Vagina (tissue), 1 donor: ENCODE results near the genes SIRT3, PSMD13, SLC25A22 and CRACR2B.

GRCh38 chr11:235771-236684, at the start of gene SIRT3:
Gene SIRT3 (minus strand): TSS chr11:236342.
- PRO-cap = bidirectional peak, plus-strand start at chr11:236516, minus-strand start at chr11:236342
- RAMPAGE, long total RNA = start-site peak on the minus strand at chr11:236342-236358, 54 reads

GRCh38 chr11:236705-237157, at the start of gene PSMD13:
Gene PSMD13 (plus strand): TSS chr11:236976.
- PRO-cap = bidirectional peak, plus-strand start at chr11:236980, minus-strand start at chr11:236926
- RAMPAGE, long total RNA = start-site peak on the plus strand at chr11:236972-237027, 786 reads

- PRO-cap = no peak
- RAMPAGE, long total RNA = no peak
Measured at GRCh38 chr11:282393-283346, 4.5 kb downstream of the NLRP6 start.

DNA sequence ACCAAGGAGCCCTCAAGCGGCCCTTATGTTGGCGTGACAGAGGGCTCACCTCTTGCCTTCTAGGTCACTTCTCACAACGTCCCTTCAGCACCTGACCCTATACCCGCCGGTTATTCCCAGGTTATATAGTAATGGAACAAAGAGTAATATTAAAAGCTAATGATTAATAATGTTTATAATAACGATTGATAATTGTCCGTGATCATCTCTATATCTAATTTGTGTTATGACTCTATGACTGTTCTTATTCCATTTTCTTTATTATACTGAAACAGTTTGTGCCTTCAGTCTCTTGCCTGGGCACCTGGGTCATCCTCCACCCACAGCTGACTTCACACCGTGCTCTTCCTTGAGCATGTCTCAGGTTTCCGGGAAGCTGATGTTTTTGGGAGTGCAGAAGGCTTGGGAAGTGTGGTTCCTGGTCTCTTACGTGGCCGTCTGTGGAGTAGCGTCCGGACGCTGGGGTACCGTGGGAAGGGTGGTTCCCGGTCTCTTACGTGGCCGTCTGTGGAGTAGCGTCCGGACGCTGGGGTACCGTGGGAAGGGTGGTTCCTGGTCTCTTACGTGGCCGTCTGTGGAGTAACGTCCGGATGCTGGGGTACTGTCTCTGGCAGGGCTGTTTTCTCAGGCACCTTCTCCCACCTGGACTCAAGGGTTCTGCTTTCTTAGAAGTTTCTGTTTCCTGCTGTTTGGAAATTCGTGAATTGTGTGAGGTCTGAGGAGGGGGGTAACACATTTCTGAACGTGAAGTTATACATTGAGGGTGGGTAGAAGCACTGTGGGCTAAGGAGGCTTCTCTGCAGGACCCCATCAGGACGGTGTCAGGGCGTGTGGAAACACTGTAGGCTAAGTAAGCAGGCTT, 5.0 kb upstream of the IFITM3 start:
- PRO-cap = no peak
- RAMPAGE, long total RNA = no peak

DNA sequence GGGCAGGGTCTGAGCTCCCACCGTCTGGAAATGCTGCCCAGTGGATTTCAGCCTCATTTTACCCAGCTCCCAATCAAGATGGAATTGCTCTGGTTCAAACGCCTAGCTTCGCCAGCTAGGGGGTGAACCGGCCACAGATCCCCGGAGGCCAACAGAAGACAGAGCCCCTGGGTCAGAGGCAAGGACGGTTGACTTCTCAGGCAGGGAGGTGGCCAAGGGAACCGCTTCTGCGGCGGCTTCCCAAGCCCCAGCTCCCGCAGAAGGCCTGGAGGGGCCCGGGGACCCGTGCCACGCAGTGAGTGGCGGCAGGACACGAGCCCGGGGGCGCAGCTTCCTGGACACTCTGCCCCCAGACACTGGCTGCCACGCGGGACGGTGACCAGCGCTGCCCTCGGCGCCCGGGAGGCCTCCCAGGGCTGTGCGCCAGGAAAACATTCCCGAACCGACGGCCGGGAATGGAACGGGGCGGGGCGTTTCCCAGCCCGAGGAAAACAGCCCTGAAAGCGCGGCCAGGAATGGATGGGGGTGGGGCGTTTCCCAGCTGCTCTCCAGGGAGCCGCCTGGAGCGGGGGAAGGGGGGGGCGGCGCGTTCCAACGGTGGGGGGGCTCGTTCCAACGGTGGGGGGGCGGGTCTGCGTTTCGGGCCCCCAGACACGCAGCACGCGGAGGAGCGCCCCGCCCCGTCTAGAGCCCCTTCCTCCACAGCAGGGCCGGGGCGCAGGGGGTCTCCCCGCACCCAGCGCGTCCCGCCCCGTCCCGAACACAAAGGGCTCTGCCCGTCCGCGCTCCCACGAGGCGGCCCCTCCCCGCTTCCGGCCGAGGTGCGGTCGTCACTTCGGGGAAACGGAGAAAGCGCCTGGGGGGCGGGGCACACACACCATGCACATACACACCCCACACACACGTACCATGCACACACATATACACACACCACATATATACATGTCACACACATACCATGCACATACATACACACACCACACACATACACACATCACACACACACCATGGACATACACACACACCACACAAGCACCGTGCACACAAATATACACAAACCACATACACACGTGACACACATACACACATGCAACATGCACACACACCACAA, 13.4 kb upstream of the B4GALNT4 start:
- PRO-cap = unidirectional peak, minus-strand start at position 358 of the sequence; unidirectional peak, minus-strand start at position 764 of the sequence
- RAMPAGE, long total RNA = start-site peak on the minus strand centred at position 768 of the sequence, 8 bp wide, 6 reads

DNA sequence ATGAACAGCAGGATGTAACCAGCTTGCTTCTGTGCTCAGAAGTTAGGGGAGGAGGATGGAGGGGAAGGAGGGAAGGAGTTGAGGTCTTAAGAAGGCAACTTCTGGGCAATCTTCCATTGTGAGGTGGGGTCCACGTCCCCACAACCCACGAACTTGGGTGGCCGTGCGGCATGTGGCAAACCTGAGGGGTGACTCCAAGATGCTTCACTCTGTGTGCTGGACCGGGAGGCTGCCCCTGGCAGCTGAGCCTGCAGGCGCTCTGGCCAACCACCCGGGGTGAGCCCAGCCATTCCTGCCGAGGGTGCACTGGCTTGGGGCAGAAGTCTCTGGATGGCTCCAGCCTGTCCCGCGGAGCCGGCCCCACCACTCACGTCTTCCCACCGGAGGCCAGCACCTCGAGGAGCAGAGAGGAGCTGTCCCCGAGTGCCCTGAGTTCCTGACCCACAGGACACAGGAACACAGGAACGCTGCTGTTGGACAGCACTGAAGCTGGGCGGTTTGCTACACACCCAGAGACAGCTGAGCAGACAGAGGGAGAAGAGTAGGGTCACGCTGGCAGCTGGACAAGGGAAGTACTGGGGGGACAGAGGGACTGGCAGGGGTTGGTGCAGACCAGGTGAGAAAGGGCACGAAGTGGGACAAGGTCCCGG, 956 bp upstream of the B4GALNT4 start:
- PRO-cap = no peak
- RAMPAGE, long total RNA = no peak

- PRO-cap = no peak
- RAMPAGE, long total RNA = no peak
Measured at GRCh38 chr11:393701-393850, 433 bp upstream of the PKP3 start.

DNA sequence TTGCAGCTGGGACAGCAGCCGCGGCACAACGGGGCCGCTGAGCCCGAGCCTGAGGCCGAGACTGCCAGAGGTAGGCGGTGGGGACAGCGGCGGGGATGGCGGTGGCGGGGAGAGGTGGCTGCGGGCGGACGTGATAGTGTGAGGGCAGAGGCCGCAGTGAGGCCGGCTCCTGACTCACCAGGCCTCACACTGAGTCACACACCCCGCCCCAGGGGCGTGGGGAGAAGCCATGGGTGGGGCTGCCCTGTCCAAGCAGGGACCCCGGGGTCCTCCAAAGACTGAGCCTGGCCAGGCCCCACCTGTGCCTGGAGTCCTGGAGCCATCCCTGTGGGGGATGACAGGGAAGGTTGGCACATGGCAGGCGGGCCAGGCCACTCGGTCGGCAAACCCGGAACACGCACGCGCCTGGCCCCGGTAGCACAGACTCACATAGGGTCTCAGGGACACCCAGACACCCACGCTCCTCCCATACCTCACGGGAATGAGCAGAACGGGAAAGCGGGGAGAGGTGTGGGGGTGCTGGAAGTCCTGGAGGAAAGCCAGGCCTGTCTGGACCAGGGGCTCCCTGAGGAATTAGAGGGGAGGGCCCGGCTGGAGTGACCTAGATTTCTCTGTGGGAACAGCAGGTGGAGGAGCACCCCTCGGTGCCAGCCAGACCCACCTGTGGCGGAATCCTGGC, 585 bp downstream of the PKP3 start:
- PRO-cap = no peak
- RAMPAGE, long total RNA = start-site peak on the plus strand centred at position 349 of the sequence, 170 bp wide, 15 reads

DNA sequence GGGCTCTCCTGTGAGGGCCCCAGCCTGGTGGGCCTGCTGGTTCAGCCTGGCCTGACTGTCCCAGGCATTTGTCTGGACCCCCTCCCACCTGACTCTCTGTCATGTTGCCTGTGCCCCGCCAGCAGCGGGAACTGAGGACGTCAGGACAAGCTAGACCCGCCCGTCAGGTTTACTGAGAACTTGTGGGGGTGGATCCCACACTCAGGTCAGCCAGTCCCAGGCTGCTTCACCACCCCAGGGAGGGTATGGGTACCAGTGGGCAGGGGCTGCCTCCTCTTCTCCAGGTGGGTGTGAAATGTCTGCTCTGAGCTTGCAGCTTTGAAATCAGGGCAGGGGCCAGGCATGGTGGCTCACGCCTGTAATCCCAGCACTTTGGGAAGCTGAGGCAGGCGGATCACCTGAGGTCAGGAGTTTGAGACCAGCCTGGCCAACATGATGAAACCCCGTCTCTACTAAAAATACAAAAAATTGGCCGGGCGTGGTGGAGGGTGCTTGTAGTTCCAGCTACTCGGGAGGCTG, 3.5 kb downstream of the RASSF7 start:
- PRO-cap = no peak
- RAMPAGE, long total RNA = no peak

DNA sequence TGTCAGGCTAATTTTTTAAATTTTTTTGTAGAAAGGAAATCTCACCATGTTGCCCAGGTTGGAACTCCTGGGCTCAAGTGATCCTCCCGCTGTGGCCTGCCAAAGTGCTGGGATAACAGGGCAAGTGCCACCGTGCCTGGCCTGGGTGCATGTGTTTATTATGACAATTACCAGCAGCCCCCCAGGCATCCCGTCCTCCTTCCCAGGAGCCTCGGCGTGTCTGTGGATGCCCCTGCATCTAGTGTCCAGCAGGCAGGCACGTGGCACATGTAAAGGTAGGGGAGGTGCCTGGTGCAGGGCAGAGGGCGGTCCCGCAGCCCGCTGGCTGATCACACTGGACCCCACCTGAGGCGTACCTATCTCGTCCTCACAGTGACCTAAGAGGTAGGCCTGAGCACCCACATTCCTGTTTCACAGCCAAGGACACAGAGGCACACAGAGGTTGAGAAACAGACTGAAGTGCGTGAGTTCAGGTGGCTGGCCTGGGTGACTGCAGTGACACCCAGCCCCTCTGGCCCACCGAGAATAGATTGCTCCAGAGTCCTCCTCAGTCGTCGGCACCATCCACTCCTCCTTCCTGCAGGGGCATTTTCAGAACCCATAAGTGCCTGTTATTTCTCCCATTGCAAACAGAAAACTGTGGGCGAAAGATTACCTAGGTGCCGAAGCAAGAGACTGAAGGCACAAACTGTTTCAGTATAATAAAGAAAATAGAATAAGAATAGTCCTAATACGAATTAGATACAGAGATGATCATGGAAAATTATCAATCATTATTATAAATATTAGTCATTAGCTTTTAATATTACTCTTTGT, 3.0 kb upstream of the PHRF1 start:
- PRO-cap = no peak
- RAMPAGE, long total RNA = no peak

DNA sequence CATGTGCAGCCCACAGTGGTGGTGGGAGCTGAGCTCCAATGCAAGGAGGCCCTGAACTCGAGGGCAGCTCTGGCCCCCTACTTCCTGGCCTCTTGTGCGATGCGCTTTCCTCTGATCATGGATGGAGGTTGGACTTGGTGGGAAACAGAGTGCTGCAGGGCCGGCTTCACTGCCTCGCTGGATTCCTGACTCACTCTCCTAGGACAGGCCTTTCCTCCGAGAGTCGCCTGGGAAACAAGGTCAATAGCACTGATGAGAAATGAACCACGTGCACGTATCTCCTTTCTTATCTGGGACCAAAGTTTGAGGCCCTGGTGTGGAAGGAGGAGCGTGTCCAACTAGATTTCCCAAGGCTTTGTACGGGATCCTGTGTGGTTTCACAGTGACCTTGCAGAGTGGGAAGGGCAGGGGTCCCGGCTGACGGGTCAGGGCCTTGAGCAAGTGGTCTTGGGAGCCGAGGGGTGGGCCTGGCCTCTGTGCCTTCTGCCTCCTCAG, 3.8 kb downstream of the PHRF1 start:
- PRO-cap = no peak
- RAMPAGE, long total RNA = no peak

GRCh38 chr11:601344-602056, 14.2 kb downstream of the IRF7 start:
- PRO-cap = no peak
- RAMPAGE, long total RNA = no peak

GRCh38 chr11:726207-726890, 20.3 kb downstream of the EPS8L2 start:
- PRO-cap = no peak
- RAMPAGE, long total RNA = no peak

GRCh38 chr11:772913-773365, 4.3 kb downstream of the GATD1 start:
- PRO-cap = no peak
- RAMPAGE, long total RNA = no peak

GRCh38 chr11:777877-778711, 807 bp upstream of the GATD1 start:
- PRO-cap = unidirectional peak, minus-strand start at chr11:778161
- RAMPAGE, long total RNA = no peak

DNA sequence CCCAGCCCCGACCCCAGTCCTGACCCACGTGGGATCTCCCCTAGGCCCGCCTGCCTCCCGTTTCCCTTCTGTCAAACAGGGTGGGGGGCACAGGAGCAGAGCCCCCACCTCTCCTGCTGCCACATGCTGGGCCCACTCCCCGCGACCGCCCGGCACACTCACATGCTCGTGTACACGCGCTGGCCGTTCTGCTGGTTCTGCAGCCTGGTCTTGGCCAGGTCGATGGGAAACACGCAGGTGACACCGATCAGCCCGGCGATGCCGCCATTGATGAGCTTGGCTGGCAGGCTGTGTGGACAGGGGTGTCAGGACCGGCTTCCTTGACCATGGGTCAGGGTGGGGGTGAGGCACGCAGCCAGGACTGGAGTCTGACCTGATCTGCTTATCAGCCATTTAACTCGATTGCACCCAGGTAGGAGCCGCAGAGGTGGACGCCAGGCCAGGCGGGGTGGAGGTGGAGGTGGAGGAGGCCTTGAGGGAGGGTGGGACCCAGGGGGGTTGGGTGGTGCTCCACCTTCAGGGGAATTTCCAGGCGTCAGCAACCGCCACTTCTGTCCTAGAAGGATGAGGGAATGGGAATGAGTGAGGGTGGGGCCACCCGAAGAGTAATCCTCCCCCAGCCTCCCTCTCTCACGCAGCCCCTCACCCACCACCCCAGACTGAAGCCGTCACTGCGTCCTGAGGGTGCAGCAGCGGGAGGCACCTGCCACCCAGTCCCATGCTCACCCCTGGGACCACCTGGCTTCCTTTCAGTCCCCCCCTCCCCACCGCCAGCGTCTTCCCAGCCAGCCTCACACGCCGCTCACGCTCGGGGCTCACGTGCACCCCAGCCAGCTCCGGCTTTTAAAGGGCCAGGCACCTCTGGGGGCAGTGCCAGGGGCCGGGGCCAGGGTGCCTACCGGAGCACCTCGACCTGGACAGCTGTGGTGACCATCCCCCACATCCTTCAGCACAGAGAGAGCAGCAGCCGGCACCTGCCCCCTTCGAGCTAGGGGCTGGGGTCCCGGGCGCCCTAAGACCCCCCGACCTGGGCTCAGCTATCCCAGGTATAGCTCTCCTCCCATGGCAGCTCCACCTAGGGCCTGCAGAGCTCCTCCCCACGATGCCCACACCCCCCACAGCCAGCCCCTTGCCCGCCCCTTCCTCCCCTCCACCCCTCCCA, 3.1 kb downstream of the SLC25A22 start:
- PRO-cap = no peak
- RAMPAGE, long total RNA = no peak

DNA sequence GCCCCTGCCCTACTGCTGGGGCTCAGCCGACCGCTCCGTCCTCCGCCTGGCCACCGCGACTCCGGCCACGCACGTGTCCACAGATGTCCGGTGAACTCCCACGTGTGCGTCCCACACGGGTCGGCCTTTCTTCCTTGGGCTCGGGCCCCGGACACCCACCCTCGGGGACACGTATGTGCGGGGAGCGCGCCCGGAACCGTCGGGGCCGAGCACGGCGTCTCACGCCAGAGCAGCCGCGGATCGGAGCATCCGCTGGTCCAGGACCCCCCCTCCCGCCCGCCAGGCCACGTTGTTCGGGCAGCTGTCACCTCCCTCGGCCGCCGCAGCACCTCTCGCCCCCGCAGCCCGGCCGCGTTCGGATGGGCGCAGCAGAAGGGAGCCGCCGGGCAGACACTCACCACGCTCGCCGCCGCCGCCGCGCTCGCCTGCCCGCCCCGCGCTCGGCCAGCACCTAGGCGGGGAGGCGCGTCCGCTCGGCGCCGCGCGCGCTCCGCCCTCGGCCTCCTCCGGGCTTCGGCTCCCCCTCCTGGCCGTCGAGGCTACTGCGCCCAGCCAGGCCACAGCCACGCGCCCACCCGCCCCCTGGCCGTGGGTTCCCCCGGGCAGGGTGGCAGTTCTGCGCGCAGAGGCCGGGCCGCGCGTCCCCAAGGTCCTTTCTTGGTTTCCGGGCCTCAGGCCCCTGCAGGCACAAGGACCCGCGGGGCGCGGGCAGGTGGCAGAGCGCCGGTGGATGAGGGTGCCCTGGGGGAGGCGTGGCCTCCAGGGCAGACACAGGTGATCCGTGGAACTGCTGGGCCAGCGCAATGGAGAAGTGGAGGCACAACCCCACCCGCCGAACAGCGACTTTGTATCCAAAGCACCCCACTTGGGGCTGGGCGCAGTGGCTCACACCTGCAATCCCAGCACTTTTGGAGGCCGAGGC, at the start of gene SLC25A22:
Gene SLC25A22 (minus strand): TSS at position 463 of the 922 bp plus-strand sequence.
- PRO-cap = unidirectional peak, minus-strand start at position 427 of the sequence
- RAMPAGE, long total RNA = no peak

GRCh38 chr11:810172-810599, 419 bp downstream of the RPLP2 start:
- PRO-cap = no peak
- RAMPAGE, long total RNA = start-site peak on the plus strand at chr11:810237-810356, 845 reads

DNA sequence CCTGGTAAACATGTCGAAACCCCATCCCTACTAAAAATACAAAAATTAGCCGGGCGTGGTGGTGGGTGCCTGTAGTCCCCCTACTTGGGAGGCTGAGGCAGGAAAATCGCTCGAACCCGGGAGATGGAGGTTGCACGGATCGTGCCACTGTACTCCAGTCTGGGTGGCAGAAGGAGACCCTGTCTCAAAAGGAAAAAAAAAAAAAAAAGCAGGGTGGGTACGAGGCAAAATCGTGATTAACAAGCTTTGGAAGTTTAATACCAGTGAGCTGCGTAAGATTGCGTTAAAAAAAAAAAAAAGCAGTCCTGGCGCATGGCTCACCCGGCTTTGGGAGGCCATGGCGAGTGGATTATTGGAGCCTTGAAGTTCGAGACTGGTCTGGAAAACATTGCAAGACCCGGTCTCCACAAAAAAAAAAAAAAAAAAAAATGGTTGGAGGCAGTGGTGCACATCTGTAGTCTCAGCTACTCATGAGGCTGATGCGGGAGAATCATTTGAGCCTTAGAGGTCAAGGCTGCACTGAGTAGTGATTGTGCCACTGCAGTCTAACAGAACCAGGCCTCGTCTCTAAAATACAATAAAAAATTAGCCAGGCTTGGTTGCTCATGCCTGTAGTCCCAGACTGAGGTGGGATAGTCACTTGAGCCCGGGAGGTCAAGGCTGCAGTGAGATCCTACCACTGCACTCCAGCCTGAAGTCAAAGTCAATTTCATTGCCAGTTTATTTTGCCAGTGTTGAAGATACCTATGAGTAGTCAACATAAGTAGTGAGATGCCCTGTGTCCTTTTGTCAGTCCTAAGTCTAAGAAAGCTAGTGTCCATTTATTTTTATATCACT, 1.1 kb downstream of the RPLP2 start:
- PRO-cap = no peak
- RAMPAGE, long total RNA = no peak

- PRO-cap = no peak
- RAMPAGE, long total RNA = no peak
Measured at GRCh38 chr11:827500-828355, at the start of gene CRACR2B. Gene CRACR2B (plus strand): TSS chr11:827919.